Penis (tissue), 1 donor: ENCODE data around the genes MBD6 and PIP4K2C.

- PRO-cap = no peak
These were observed 10.5 kb downstream of the NACA start for GRCh38 chr12:56714577-56714925.

DNA sequence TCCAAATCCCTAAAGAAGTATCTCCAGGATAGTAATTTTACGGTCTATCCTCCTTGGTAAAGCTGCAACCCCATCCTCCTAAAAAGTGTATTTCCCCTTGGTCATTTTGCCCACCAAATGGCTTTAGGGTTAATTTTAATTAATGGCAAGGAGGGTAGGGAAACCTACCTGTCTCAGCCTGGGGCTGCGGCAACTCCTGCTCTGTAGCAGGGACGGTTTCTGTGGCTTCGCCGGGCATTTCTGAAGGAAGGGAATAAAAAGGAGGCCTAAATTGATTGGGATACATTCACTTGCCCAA is 866 bp downstream of the NACA start:
- PRO-cap = no peak

GRCh38 chr12:56932766-56933401 is 1.3 kb downstream of the SDR9C7 start:
- PRO-cap = no peak

GRCh38 chr12:56996967-56997531 is 2.8 kb downstream of the GPR182 start:
- PRO-cap = no peak

DNA sequence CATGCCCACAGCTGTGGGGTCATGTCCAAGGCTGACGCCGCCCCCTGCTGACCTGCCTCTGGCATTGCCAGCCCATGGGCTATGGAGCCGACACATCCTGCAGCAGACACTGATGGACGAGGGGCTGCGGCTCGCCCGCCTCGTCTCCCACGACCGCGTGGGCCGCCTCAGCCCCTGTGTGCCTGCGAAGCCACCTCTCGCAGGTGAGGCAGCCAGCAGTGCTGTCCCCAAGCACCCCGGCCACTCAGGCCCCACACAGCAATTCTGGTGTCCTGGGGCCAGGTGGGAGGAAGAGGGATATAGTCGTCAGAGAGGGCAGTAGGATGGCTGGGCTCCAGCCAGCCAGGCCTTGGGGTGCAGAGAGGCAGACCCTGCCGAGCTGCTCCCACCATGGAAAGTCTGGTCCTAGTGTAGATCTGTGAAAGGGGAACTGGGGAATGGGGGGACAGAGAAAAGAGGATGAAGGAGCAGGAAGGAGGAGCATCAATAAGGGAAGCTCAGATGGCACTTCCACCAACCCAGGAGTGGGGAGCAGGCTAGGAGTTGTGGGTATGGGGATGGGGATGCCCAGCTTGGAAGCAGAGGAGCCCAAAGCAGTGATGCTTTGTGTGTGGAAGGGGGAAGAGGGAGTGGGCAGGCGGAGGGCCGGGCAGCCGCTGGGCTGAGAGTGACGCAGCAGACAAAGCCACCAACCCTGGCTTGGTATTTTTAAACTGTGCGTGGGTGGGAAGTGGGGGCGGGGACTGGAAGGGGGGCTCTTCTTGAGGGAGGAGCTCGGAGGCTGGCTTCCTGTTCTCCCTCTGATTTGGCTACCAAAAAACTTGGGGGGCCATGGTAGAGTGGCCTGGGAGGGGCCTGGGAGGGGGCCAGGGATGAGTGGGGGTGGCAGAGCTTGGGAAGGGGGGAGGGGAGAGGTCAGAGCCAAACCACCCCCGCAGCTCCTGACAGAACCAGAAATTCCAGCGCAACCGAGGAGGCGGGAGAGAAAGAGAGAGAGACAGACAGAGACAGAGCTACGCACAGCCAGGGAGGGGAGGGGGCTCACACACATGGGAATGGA is 4.8 kb downstream of the NAB2 start:
- PRO-cap = bidirectional peak, plus-strand start at position 725 of the sequence, minus-strand start at position 631 of the sequence

DNA sequence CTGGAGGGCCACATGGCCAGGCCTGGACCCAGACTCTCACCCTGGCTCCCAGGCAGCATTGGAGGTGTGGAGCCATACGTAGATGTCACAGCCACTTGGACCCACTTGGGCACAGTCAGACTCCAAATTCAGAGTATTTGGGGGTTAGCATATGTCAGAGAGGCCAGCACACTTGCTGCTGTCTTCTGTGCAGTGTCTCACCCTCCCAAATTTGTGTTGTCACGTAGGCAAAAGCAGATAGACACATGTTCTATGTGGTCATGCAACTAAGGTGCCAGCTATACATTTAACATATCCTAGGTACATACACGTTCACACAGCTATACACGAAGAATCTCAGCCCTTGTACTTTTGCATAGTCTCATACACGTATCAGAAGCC is 6.7 kb downstream of the NAB2 start:
- PRO-cap = unidirectional peak, minus-strand start at position 213 of the sequence

GRCh38 chr12:57101827-57102194 is 9.4 kb downstream of the STAT6 start:
- PRO-cap = no peak

DNA sequence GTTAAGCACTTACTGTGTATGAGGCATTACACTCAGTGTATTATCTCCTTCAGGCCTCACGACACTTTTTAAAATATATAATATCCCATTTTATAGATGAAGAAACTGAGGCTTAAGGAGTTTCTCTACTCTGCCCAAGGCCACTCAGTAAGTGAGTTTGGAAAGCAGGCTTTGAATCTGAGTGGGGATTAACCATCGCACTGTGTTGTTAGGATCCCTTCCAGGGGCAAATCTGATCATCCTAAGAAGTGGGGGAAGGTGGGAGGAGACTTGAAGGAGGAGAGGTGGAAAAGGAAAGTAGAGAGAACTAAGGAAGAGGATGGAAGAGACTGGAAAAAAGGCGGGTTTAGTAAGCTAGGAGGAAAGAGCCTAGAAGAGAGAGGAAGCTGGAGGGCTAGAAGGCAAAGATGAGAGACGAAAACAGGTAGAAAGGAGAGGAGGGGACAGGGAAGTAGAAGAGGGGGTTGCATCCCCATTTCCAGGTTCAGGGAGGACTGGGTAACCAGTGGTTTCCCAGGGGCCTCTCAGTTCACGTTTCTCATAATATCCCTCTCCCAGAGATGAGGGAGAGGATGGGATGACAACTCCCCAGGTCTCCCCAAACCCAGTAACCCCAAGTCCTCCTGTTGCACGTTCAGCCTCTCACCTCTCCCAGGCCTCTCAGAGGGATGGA is 1.7 kb downstream of the STAT6 start:
- PRO-cap = no peak

GRCh38 chr12:57118829-57119469 is 7.8 kb upstream of the STAT6 start:
- PRO-cap = no peak

DNA sequence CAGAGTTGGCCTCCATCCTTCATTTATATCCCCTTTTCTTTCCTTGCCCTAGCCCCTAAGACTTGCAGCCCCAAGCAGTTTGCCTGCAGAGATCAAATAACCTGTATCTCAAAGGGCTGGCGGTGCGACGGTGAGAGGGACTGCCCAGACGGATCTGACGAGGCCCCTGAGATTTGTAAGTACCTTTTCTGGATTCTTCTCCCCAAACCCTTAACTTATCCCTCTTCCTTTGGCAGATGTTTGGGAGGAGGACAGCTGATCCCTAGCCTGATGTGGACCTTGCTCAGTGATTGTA is 10.1 kb downstream of the LRP1 start:
- PRO-cap = no peak

GRCh38 chr12:57138702-57139427 is 10.6 kb downstream of the LRP1 start:
- PRO-cap = no peak

GRCh38 chr12:57145228-57145461 is 16.9 kb downstream of the LRP1 start:
- PRO-cap = no peak

DNA sequence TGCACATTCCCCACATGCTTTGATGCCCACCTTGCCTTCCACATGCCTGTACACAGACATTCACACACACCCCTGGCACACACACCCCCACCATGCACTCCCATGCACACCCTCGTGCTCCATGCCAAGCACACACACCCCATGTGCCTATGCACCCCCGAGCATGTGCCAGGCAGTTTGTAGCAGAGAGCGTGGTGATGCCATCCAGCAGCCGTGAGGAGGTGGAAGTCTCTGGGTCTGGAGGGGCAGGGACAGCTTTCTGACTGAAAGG is 10.7 kb upstream of the NXPH4 start:
- PRO-cap = no peak

DNA sequence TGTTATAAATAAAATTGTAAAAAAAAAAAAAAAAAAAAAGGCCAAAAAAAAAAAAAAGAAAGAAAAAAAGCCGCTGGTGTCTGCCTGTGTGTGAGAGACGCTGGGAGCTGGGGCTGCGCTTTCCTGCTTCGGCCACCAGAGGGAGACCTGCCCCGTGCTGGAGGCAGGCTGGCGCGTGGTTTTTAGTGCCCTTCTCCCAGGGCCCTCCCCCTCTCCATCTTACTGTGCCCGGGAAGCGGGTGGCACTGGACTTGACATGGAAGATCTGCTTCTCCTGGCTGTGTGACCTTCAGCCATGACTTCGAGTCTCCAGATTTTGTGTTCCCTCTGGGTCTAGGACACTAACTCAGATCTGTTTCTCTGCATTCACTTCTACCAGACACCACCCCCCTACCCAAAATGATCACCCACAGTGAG is 3.3 kb upstream of the NXPH4 start:
- PRO-cap = no peak

DNA sequence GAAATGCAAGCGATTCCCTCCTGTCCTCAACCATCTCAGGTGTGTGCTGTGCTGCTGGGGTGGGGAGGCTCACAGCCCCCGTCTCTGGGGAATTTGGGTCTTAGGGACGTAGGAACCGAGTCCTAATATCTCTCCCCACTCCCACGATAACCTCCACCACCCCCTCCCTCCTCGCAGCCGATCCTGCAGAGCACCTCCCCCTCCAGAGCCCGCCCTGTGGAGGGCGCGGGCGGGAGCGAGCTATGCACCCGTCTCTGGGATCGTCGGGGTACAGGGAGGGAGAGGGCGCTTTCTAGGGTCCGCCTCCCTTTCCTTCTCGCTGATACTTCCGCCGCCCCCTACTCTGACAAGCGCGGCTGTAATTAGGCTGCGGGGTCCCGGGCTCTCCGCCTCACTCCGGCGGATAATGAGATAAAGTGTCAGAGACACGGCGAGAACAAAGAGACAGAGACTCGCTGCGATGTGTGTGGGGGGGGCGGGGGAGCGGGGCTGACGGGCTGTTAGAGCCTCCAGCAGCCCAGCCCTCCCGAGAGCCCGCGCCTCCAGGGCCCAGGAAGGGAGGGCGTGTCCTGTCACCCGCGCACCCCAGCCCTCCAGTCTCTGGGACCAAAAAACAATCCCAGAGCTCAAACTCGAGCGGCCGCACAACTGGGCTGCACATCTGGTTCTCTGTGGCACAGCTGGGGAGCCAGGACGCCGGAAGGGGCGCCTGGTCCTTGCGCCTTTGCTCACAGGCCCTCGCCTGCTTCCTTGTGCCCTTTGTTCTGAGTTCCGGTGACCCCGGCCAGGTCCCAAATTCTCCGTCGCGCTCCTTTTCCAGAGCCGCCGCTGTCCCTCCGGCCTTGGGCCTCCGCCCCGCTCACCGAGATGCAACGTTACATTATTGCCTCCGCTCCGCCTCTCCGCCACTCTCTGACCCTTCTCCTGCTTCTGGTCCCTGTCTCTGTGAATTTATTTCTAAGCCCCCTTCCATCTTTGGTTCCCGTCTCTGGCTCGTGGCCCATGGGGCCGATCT is 1.3 kb upstream of the NDUFA4L2 start:
- PRO-cap = no peak

DNA sequence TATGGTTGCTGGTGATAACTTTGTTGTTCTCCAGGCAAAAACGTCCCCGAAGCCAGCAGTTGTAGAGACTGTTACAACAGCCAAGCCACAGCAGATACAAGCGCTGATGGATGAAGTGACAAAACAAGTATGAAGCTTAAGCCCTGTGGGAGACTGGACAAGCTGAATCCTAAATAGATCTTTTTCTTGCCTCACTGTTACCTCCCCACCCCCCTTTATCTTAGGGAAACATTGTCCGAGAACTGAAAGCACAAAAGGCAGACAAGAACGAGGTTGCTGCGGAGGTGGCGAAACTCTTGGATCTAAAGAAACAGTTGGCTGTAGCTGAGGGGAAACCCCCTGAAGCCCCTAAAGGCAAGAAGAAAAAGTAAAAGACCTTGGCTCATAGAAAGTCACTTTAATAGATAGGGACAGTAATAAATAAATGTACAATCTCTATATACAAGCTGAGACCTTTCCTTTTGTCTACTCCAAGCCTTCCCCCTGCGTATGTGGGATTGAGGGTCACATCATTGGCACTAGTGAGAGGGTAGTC is 4.0 kb downstream of the DDIT3 start:
- PRO-cap = no peak

- PRO-cap = bidirectional peak, plus-strand start at chr12:57522146, minus-strand start at chr12:57522094; bidirectional peak, plus-strand start at chr12:57522220, minus-strand start at chr12:57522219; bidirectional peak, plus-strand start at chr12:57522704, minus-strand start at chr12:57522448; bidirectional peak, plus-strand start at chr12:57522851, minus-strand start at chr12:57522811
These were observed at the start of gene MBD6 for GRCh38 chr12:57521924-57523029. Gene MBD6 (plus strand): TSS chr12:57522824.

DNA sequence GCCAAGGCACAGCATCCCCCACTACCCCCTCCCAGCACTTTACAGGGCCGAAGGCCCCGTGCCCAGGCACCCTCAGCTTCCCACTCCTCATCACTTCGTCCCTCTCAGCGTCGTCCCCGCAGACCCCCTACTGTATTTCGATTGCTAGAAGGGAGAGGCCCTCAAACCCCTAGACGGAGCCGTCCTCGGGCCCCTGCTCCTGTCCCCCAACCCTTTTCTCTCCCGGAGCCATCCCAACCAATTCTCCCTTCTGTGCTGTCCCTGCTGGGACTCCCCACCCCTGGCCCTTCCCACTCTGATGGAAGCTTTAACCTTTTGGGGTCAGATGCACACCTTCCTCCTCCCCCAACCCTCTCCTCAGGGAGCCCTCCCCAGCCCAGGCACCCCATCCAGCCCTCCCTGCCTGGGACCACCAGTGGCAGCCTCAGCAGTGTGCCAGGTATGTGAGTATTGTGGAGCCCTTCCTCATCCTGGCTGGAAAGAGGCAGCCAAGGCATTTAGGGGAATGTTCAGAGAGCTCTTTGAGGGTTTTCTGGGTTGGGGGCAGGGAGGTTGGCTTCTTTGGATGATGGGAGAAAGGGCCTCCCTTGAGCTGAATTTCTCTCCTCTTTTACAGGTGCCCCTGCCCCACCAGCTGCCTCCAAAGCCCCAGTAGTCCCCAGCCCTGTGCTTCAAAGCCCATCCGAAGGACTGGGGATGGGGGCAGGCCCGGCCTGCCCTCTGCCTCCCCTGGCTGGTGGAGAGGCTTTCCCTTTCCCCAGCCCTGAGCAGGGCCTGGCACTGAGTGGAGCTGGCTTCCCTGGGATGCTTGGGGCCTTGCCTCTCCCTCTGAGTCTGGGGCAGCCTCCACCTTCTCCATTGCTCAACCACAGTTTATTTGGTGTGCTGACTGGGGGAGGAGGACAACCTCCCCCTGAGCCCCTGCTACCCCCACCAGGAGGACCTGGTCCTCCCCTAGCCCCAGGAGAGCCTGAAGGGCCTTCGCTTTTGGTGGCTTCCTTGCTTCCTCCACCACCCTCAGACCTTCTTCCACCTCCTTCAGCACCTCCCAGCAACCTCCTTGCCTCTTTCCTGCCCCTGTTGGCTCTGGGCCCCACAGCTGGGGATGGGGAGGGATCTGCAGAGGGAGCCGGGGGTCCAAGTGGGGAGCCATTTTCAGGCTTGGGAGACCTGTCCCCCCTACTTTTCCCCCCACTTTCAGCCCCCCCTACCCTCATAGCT is 3.7 kb downstream of the MBD6 start:
- PRO-cap = no peak

GRCh38 chr12:57529477-57530016 is 6.9 kb downstream of the MBD6 start:
- PRO-cap = no peak

DNA sequence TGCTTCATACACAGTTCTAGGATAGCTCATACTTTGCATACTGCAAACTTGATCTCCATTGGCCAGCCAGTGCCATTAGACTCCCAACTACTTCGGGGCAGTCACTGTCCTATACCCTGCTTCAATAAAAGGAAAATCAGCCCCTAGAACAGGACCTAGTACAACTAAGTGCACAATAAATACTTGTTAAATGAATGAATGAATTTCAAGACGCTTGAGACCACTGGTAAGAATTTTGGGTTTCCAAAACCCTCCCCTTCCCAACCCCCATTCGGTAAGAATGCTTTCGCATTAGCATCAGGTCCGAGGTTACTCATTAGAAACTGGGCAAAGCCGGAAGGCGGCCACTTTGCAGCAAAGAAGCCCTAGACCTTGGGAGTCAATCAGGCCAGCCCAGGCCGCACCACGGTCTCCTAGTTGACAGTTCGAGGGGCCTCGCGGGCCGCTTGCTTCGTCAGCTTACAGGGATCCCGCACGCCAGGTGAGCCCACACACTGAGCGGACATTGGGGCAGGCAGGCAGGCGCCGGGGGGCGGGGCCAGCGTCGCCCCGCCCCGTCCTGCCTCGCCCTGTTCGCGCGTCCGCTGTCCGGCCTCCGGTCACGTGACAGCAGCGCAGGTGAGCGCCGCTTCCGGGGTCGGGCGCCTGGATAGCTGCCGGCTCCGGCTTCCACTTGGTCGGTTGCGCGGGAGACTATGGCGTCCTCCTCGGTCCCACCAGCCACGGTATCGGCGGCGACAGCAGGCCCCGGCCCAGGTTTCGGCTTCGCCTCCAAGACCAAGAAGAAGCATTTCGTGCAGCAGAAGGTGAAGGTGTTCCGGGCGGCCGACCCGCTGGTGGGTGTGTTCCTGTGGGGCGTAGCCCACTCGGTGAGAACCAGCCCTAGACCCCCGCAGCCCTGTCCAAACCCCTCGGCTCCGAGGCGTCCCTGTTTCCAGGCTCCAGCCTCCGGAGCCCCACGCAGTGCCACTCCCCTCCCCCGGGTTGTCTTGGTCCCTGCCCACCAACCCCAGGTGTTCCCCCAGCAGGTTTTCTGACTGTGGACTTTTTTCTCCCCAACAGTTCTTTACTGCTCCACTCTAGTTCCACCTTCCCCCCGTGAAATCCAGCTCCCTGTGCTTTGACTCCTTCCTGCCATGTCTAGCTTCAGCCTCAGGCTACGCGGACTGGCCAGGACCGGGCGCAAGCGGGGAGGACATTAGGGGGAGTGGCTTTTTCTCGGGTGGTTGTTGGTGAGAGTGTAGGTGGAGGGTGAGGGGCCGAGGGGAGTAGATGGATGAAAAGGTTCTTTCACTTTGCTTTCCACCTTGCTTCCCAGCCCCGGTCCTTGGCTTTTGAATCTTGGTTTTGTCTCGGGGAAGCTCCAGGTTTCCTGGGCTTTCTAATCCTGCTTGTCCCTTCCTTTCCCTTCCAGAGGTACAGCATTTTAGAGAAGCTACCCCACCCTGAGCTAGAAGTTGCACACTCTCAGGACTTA is at the start of gene PIP4K2C:
PIP4K2C (plus strand) TSS at position 598 of the 1,477 bp plus-strand sequence.
- PRO-cap = bidirectional peak, plus-strand start at position 612 of the sequence, minus-strand start at position 483 of the sequence; unidirectional peak, minus-strand start at position 1,138 of the sequence; unidirectional peak, minus-strand start at position 1,168 of the sequence